SJCRH30 (cell line): ENCODE results near the genes MYH15 and CD200R1.

DNA sequence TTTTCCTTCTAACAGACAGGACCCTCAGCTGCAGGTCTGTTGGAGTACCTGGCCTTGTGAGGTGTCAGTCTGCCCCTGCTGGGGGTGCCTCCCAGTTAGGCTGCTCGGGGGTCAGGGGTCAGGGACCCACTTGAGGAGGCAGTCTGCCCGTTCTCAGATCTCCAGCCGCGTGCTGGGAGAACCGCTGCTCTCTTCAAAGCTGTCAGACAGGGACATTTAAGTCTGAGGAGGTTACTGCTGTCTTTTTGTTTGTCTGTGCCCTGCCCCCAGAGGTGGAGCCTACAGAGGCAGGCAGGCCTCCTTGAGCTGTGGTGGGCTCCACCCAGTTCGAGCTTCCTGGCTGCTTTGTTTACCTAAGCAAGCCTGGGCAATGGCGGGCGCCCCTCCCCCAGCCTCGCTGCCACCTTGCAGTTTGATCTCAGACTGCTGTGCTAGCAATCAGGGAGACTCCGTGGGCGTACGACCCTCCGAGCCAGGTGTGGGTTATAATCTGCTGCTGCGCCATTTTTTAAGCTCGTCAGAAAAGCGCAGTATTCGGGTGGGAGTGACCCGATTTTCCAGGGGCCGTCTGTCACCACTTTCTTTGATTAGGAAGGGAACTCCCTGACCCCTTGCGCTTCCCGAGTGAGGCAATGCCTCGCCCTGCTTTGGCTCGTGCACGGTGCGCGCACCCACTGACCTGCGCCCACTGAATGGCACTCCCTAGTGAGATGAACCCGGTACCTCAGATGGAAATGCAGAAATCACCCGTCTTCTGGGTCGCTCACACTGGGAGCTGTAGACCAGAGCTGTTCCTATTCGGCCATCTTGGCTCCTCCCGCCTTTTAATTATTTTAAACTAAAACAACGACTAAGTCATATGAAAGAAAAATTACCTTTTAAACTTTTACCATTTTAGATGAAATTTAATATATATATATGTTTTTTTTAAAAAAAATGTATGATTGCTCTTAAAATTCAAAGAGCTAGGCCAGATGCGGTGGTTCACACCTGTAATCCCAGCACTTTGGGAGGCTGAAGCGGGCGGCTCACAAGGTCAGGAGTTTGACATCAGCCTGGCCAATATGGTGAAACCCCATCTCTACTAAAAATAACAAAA lies 175.0 kb downstream of the BBX start:
- RAMPAGE, long total RNA = no peak

- RAMPAGE, long total RNA = no peak
Observed at GRCh38 chr3:107699663-107700191, 177.0 kb downstream of the BBX start.

- RAMPAGE, long total RNA = no peak
Observed at GRCh38 chr3:107928185-107928577, 162.7 kb downstream of the CD47 start.

- RAMPAGE, long total RNA = no peak
Observed at GRCh38 chr3:107956770-107957739, 133.8 kb downstream of the CD47 start.

DNA sequence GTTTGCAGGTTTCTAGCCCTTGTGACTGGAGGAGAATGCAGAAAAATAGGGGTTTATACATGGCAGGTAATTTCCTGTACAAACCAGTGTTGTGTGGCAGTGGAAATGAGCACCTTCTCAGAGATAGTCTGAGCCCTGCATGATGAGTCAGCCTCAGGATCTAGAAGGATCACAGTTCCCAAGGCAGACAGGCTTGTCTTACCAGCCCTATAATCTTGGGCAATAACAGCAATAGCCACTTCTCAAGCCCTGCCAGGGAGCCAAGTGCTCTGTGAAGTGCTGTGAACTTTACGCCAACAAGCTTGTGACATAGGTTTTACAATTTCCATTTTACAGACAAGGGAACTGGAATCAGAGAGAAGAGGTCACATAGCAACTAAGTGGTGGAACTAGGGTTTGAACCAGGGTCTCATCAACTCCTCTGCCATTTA lies 89.4 kb downstream of the CD47 start:
- RAMPAGE, long total RNA = no peak

DNA sequence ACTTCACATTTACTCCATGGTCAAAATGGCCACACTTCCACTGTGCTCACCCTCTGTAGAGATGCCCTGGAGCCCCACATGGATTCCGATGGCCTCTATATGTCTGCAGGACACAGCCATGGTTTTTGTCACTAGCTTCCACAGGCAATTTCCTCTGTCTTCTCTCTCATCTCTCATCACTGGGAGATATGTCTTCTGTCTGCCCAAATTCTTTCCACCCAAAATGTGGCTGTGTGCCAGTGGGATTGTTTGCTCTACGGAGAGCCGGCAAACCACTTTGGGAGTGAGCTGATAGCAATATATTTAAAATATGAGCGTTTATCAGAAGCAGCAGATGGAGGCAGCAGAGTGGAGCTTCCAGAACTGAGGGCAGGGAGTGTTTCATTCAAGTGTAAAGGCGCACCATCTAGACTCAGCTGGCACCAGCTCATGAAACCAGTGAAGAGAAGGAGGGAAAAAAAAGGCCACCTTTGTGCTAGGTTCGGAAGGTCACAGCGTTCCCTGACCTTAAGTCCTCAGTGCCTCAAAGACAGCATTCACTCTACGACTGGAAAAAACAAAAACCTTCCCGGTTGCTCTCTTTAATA lies 13.5 kb upstream of the CD47 start:
- RAMPAGE, long total RNA = no peak

DNA sequence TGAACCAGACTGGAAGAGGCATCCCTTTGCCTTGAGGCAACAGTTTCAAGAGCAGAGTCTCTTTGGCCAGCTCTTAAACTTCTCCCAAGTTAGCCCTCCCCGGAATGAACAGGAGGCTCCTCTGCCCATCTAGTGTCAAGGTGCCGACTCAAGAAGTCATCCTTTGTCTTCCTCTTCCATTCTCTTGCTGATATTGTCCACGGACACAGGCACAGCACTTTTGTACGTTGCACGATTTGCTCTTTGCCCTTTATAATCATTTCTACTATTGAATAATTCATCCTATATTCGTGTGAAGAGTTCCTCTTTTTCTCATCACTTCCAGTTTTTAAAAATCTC lies 40.8 kb upstream of the CD47 start:
- RAMPAGE, long total RNA = no peak

DNA sequence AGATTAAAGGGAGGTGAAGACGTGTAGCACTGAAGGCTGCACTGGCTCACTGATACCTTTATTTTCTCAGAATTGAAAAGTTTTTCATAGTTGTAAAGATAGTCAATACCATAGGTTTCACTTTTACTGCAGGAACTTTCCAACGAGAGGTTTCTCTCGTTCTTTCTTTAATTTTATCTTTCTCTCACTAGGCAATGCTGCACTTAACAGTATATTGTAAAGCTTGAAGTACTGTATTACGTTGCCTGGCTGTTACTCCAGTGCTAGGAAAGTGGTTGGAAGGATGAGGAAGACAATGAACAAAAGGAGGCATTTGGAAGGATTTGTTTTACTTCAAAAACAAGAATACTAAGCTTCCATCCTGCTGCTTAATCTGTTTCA lies 521 bp upstream of the IFT57 start:
- RAMPAGE, long total RNA = no peak

DNA sequence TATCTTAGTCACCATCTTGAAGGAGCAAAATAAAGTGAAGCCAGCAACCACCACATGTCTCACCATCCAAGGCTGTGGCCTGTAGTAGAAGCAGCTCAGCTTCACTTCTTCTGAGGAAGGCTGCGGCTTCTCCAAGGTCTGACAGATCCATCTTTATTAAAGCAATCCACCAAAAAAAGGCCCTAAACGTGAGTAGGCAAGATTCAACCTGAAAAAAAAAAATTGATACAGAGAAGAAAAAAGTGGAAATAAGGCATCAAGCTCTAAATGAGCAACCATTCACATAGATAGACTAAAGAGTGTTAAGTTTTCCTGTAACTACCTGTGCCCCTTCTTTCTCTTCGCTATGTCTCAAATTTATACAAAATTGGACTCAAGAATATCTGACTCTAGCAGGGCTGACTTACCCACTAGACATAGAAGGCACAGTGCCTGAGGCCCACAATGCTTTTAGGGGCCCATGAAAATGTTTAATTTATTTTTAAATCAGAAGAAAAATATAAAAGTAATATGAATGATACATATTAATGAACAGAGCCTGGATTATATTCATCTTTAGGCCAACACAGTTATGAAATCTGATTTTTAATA lies at the start of gene MYH15:
Gene MYH15 (minus strand): TSS at position 217 of the 591 bp plus-strand sequence.
- RAMPAGE, long total RNA = no peak

DNA sequence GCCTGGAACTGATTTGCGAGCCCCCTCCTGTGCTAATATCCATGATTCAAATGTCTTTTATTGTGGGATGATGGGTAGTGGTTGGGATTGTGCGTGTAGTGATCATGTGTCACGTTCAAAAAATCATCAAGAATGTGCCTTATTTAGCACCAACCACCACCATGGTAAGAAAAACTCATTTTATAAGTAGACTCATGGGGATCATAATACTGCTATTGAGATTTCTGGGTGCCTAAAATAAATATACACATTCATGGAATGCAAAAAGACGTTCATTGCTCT lies 3.8 kb downstream of the TRAT1 start:
- RAMPAGE, long total RNA = no peak

DNA sequence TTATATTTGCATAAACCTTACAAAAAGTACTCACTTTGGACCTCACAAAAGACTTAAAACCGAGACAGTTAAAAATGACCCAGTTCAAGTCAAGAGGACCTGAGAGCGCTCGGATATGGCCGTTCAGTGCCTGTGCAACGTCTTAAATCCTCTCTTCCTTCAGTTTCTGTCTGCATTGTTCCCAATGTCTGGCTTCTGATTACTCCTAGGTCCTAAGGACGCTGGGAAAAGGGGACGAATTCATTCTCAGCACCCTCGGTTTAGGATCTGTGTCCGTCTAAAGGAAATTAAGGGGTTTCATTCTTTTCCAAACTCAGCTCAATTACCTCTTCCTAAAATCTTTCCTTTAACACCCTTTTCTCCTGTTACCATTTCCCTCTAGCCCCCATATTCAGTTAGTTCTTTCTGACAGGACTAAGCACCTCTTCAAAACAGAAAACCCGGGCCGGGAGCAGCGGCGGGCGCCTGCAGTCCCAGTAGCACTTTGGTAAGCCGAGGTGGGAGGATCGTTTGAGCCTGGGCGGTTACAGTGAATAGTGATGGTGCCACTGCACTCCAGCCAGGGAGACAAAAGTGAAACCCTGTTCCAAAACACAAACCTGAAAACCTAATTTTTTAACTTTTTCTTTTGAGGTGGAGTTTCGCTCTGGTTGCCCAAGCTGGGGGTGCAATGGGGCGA lies 920 bp downstream of the DPPA4 start:
- RAMPAGE, long total RNA = no peak

DNA sequence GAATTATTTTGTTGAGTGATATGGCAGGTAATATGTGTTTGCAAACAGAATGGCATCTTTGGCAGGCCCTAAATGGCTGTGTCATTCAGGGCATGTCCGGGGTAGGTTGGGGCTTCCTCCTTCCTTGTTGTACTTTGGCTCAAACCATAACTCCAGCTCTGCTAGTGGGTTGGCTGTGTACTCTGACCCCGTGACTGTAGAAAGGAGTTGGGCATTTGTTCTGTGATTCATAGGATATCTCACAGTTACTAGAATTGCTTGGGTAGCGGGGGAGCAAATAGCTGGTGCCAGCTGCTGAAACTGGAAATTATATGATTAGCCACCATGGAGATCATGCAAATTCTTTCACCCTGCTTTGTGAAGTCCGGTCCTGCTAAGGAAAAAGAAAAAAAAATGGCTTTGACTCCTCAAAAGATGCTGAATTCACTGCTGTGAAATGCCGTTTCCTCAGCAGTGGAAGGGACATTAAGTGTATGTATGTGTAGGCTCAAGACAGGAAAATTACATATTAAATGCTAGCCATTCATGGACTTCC lies 2.4 kb downstream of the PLCXD2 start:
- RAMPAGE, long total RNA = no peak

DNA sequence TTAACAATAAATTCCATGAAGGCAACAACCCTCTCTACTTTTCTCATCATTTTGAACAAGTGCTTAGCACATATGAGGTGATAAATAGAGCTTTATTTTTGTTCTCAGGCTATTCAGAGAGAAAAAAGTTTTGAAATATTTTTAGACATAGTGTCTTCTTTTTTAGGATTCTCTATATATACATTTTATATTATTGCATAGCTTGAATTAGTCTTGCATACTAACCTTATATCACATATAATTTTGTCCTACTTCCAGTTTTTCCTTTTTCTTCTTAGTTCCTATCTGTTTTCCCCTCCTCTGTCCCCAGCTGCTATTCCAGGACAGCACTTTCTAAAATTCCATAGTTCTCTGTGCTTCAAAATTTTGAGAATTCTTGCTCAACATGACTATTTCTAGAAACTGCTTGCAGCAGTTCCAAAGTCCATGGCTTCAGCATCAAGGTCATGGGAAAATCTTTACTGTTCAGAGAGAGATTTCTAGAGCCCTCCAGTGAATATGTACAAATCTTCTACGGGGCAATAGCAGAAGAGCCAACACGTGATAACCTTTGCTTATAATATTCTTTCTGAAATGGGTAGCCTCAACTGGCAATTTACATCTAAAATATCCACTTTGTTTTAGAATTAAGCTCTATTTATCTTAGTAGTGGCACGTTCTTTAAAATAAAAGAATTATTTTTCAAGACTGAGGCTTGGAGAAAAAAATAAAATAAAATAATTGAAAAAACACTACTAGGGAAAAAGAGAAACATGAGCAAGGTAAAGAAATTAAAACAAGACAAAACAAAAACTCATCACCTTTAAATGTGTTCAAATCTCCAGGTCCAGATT lies 76.1 kb upstream of the PHLDB2 start:
- RAMPAGE, long total RNA = no peak

- RAMPAGE, long total RNA = no peak
Observed at GRCh38 chr3:111858522-111858996, 506 bp upstream of the PHLDB2 start.

DNA sequence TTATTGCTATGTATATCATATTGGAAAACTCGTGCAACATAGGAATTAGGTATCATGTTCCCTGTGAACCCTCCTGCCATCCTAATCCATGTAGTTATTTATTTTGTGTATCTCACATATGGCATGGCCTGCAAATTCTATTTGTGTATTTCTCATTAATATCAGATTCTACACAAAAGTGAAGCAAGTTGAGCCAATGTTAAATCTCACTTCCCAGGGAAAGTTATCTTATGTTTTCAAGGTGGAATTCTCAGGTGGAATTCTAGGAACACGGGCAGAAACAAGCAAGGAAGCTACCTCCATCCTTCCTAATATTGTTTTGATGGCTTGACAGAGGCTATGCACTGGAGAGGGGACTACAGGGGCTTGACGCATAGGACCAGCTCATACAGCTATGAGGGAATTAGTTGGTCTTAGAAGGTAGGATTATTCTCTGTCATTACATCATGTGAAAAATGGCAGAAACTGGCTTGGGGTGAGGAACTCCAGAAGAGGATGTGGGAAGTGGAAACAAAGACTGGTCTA lies 56.6 kb upstream of the ABHD10 start:
- RAMPAGE, long total RNA = no peak

GRCh38 chr3:112378147-112378827 lies 45.3 kb downstream of the CD200 start:
- RAMPAGE, long total RNA = no peak

DNA sequence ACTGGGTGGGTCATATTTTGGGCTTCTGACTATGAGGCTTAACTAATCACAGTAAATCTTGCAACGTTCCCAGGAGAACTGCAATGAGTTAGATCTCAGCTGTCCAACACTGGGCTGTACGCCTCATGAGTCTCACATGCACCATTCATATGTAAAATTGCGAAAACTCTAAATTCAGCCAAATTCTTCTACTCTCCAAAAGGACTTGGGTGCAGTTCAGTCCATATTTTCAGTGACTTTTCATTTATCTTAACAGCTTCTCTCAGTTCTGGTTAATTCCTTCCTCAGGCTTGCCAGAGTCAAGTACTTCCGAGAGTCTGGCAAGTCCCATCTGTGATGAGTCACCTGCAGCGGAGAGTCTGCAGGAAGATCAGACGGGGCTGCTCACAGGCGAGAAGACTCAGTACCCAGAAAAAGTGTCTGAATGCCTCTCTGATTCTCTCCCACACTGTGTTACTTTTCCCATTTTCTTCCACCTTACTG lies 11.5 kb downstream of the CCDC80 start:
- RAMPAGE, long total RNA = no peak

- RAMPAGE, long total RNA = no peak
Observed at GRCh38 chr3:112642888-112643322, 2.0 kb upstream of the CCDC80 start.

GRCh38 chr3:112974676-112975442 lies at the start of gene CD200R1:
Gene CD200R1 (minus strand): TSS chr3:112975103.
- RAMPAGE, long total RNA = no peak

GRCh38 chr3:113051298-113051584 lies 31.8 kb upstream of the NEPRO start:
- RAMPAGE, long total RNA = no peak